Brain (tissue), 1 donor: ENCODE measurements around the gene C21orf140.

GRCh38 chr21:33975292-33975991 lies 59.8 kb upstream of the ATP5PO start:
- RRBS: no CpG with 5 or more reads among the region's 5 CpGs

- RRBS: 1% methylated on average over 80 of the region's 95 CpGs
Observed at GRCh38 chr21:34073774-34074304, 461 bp downstream of the MRPS6 start.

GRCh38 chr21:34142131-34142878 lies 68.9 kb downstream of the MRPS6 start:
- RRBS: no CpG with 5 or more reads among the region's 7 CpGs

DNA sequence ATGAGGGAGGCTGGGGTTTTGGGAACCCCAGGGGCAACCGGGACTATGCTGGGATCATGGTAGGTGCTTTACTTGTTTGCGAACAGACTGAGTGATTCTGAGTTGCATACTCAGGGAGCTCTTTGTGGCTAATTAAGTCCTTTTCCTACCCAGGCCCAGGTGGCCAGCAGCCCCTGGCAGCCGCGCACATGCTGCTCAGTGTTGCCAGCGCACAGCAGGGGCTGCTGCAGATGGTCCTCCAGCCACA lies 131.0 kb downstream of the MRPS6 start:
- RRBS: no CpG with 5 or more reads among the region's 5 CpGs

DNA sequence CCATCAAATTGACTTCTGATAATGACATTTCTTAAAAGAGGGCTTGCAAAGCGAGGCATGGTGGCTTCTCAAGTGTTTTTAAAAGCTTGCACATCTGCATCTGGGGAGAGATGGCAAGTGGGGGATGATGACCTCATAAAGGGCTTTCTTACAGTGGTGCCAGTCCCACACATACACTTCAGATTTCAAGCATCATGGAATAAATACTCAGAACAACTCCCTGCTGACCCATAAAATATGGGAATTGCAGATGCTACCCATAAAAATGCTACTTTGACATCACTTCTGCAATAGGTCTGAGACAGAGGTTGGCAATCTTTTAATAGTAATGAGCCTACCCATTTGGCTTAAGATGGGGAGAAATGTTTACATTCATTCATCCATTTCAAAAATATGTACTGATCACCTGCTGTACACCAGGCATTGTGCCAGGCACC lies at the start of gene C21orf140:
TSS of gene C21orf140 (minus strand) at position 59 of the 437 bp plus-strand sequence.
- RRBS: no CpG with 5 or more reads among the region's 1 CpG

GRCh38 chr21:34575898-34576611 lies 38.9 kb downstream of the RCAN1 start:
- RRBS: no CpG with 5 or more reads among the region's 6 CpGs

GRCh38 chr21:34583809-34584438 lies 31.0 kb downstream of the RCAN1 start:
- RRBS: no CpG with 5 or more reads among the region's 2 CpGs

DNA sequence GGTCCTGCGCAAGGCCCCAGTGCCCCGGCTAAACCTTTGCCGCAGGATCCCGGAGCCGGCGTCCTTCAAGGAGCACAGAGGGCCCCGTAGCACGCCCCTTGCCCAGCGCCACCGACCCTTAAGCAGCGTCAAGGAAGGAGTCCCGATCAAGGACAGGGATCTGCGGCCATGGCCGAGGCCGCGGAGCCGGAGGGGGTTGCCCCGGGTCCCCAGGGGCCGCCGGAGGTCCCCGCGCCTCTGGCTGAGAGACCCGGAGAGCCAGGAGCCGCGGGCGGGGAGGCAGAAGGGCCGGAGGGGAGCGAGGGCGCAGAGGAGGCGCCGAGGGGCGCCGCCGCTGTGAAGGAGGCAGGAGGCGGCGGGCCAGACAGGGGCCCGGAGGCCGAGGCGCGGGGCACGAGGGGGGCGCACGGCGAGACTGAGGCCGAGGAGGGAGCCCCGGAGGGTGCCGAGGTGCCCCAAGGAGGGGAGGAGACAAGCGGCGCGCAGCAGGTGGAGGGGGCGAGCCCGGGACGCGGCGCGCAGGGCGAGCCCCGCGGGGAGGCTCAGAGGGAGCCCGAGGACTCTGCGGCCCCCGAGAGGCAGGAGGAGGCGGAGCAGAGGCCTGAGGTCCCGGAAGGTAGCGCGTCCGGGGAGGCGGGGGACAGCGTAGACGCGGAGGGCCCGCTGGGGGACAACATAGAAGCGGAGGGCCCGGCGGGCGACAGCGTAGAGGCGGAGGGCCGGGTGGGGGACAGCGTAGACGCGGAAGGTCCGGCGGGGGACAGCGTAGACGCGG lies 614 bp downstream of the CLIC6 start:
- RRBS: 2% methylated on average over 44 of the region's 87 CpGs

DNA sequence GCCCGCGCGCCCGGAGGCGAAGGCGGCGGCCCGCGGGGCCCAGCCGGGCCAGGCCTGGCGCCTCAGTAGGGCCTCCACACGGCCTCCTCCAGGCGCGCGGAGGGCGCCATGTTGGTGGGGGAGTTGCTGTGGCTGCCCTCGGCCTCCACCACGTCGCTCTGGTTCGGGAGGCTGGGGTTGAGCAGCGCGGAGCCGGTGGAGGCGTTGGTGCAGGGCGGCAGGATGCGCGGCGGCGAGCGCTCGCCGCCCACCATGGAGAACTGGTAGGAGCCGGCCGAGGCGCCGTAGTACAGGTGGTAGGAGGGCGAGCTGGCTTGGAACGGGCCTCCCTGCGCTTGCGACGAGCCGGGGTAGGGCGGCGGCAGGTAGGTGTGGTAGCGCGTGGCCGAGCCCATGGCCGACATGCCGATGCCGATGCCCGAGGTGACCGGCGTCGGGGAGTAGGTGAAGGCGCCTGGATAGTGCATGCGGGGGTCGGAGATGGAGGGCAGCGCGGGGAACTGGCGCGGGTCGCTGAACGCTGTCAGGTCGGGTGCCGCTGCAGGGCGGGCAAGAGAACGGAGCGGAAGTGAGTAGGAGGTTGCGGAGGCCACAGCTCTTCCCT lies 123.4 kb downstream of the CLIC6 start:
- RRBS: 74% methylated on average over 28 of the region's 69 CpGs

- RRBS: no CpG with 5 or more reads among the region's 4 CpGs
Observed at GRCh38 chr21:34796779-34797431, 128.1 kb downstream of the CLIC6 start.

DNA sequence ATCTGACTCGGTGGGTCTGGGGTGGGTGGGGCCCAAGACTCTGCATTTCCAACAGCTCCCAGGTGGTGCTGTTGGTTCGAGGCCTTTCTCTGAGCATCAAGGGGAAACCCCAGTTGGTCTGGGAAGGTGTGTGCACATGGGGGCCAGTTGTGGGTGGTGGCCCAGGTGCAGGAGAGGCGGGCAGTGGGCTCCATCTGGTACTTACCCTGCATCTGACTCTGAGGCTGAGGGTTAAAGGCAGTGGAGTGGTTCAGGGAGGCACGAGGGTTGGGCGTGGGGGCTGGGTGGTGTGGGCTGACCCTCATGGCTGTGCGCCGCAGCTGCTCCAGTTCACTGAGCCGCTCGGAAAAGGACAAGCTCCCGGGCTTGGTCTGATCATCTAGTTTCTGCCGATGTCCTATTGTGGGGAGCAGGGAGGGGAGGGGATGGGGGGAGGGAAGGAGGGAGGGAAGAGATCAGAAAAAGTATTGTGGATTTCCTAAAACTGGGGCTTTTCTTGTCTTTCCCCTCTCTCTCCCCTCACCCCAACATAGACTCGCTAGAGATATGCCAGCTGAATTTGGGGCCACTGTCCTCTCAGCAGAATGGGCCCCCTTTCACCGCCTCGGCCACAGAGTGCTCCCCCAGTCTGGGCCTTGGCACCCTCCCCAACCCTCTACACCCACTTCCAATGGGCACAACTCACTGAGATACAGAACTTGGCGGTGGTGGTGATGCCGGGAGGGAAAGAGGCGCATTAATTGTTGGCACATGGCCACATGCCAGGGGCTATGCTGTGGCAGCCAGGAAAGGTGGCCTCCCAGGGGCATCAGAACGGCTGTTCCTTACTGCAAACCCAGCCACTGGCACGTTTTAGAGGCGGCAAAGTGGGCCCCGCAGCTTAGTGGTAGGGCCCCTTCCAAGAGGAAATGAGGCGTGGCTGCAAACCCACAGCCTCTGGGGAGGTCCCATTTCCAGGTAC lies 165.7 kb downstream of the CLIC6 start:
- RRBS: no CpG with 5 or more reads among the region's 22 CpGs

DNA sequence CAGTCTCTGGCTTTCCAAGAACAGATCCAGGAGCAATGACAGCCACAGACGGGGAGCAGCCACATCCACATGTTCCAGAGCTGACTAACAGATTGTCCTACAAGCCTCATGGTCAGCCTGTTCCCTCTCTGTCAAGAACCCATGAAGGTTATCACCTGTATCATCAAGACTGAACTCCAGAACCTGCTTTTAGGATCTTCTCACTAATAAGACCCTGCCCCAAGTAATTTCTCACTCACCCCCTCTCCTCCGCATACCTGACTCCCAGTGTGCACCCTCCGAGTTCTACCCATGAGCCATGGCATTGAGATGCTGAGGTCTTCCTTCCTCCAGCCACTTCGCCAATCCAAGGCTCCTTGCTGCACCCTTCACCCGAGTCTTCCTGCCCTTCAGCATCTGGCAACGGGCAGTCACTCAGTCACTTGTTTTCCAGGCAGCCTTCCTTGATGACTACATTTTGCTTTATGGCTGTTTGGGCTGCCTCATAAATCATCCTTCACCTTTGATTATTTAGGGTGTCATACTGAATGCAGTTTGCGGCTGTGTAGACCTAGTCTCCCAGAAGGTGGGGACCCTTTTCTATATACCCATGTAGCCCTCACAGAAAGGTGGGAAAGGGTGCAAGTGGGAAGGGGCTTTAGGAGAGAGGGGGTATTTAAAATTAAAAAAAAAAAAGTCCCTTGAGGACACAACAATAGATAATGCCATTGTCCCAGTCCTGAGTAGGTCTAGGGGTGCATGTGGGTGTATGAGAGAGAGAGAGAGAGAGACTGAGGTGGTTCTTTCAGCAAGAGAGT lies 187.5 kb downstream of the RUNX1 start:
- RRBS: no CpG with 5 or more reads among the region's 7 CpGs

DNA sequence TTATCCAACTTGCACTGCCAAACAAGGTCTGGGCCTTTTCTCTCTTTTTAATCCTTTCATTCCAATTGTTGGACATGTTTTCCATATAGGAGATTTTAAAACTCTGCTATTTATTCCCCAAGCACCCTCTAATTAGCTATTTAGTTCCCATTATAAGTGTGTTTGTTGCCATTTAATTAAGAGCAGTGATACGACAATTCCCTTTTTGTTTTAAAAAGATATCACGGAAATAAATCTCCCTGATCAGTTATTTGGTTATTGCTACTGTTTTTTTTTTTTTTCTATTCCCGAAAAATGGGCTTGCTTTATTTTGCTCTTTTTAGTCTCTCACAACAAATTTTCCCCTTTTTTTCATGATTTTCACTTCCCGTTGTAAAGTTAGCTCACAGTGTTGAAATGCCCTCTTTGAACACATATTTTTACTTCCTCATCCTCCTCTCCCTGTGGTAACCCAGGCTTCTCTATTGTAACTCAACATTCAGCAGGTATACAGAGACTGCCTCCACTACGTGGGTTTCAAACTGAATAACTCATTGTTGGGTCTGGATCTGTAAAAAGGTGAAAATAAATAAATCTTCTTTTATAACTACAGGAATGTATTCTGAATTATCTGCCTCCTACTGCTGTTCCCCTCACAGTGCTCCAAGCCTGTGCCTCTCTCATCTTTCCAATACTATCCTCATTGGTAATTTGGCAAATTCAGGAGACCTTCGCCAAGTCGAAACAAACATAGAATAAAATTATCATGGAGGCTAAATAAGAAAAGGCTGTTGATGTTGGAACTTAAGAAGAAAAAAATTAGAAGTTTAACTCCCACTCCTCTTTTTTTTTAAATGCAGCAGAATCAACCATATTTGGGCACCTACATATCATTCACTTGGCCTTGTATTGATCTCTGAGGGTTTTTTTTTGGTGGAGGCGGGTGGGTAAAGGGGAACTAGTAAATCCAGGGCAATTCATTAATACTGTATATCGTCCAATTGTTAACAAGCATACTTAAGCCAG lies 166.4 kb downstream of the RUNX1 start:
- RRBS: no CpG with 5 or more reads among the region's 9 CpGs

DNA sequence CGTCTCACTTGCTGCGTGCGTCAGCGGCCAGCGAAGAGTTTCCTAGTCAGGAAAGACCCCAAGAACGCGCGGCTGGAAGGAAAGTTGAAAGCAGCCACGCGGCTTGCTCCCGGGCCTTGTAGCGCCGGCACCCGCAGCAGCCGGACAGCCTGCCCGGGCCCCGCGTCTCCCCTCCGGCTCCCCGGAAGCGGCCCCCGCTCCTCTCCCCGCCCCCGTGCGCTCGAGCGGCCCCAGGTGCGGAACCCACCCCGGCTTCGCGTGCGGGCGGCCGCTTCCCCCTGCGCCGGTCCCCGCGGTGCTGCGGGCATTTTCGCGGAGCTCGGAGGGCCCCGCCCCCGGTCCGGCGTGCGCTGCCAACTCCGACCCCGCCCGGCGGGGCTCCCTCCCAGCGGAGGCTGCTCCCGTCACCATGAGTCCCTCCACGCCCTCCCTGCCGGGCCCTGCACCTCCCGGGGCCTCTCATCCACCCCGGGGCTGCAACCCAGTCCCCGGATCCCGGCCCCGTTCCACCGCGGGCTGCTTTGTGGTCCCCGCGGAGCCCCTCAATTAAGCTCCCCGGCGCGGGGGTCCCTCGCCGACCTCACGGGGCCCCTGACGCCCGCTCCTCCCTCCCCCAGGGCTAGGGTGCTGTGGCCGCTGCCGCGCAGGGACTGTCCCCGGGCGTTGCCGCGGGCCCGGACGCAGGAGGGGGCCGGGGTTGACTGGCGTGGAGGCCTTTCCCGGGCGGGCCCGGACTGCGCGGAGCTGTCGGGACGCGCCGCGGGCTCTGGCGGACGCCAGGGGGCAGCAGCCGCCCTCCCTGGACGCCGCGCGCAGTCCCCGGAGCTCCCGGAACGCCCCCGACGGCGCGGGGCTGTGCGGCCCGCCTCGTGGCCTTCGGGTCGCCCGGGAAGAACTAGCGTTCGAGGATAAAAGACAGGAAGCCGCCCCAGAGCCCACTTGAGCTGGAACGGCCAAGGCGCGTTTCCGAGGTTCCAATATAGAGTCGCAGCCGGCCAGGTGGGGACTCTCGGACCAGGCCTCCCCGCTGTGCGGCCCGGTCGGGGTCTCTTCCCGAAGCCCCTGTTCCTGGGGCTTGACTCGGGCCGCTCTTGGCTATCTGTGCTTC lies 159.3 kb downstream of the RUNX1 start:
- RRBS: 3% methylated on average over 88 of the region's 130 CpGs

GRCh38 chr21:34924744-34925334 lies 124.3 kb downstream of the RUNX1 start:
- RRBS: no CpG with 5 or more reads among the region's 1 CpG

DNA sequence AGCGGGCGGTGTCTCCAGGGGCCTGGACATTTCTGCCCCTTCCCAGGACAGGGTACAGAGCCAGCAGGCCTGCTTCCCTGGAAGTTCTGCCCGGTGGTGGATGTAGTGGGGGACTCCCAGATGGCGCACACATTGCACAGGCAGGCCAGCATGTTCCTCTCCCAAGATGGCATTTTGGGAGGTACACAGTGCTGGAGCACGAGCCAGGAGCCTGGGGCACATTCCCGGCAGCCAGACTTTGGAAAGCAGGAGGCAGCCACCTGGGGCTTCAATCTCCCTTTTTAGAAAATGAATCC lies 57.0 kb downstream of the RUNX1 start:
- RRBS: no CpG with 5 or more reads among the region's 6 CpGs

- RRBS: no CpG with 5 or more reads among the region's 6 CpGs
Observed at GRCh38 chr21:35044550-35045008, 4.5 kb downstream of the RUNX1 start.

DNA sequence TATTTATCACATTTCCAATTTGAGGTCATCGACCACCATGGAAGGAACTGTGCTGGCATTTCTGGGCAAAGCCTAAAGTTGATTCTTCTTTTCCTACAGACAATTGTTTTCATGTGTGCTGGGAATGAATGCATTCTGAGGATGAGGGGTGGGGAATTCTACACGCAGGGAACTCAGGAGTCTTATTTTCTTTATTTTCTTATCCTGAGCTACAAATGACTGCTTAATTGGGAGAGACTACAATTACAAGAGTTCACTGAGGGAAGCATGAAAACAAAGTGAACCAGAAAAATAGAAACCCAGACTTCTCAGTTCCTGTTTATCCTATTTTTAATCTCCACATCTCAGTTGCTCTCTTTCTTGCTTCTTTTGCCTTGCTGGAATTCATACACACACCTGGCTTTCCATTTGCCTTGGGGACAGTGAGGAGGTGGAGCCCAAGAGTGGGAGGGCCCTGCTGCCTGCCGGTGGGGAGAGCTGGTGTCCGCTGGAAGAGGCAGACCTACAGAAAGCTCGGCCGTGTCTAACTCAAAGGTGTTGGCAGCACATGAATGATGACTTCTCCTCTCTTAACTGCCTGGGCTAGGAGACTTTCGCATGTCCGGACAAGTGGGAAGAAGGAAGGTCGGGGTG lies 156.9 kb upstream of the RUNX1 start:
- RRBS: no CpG with 5 or more reads among the region's 9 CpGs

DNA sequence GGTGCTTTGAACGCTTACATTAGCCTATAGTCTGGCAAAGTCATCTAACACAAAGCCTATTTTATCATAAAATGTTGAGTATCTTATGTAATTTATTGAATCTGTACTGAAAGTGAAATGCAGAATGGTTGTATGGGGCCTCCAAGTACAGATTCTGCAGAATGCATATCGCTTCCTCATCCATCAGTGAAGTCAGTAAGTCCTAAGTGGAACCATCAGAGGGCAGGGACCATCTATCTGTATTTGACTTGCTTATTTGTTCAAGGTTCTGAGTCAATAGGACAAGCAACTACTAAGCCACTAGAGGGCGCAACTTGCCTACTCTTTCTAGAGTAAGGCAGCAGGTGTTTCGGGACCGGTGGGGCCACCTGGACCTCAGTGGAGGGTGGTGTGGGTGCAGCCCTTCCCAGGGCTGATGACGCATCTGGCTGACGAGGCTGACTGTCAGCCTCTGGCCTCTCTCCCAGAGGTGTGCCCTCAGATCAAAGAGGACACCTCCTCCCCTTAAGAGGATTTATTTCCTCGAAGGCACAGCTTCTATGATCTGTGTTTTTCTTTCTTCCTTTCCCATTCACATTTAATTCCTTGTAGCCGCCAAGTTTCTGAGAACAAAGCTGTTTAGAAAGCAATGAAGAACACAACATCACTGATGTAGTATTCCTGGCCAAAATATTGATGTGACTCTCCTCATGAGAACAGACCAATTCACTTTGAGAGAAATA lies 6.6 kb downstream of the CBR3 start:
- RRBS: no CpG with 5 or more reads among the region's 9 CpGs

DNA sequence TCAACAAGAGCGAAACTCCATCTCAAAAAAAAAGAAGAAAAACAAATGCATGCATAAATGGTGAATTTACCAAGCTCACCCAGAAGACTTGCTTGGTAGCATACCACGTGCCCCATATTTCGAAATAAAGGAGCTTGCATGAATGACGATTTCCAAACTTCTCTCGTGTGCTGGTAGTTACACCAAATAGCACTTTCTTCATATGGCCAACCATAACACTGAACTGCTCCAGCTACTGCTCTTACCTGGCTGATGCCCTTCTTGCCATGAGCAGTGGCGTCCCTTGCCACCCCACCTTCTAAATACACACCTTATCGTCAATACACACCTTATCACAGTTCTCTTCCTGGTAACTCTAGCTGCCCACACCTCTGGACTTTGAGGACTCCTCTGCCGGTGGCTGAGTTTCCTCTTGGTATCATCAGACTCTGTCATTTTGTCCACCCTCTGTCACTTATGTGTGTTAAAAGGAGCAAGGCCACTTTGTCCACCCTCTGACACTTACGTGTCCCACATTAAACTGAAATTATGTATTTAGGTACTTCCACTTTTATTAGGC lies 2.9 kb downstream of the DOP1B start:
- RRBS: no CpG with 5 or more reads among the region's 9 CpGs